Measurements from ENCODE around the genes CDKL3 and TXNDC15.

DNA sequence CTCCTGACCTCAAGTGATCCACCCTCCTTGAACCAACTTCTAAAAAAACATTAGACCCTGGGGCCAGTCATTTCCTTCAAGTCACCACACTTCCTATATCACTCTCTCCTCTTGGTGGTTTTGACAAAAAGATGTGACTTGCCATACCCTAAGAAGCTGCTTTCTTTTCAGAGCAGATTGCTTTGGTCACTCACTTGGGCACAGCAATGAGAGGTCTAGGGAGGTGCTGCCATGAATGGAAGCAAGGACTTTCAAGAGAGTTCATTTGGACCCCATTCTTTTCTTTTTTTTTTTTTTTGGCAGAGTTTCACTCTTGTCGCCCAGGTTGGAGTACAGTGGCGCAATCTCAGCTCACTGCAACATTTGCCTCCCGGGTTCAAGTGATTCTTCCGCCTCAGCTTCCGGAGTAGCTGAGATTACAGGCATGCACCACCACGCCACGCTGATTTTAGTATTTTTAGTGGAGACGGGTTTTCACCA, 11.1 kb upstream of the SHROOM1 start:
- PRO-cap = no peak

DNA sequence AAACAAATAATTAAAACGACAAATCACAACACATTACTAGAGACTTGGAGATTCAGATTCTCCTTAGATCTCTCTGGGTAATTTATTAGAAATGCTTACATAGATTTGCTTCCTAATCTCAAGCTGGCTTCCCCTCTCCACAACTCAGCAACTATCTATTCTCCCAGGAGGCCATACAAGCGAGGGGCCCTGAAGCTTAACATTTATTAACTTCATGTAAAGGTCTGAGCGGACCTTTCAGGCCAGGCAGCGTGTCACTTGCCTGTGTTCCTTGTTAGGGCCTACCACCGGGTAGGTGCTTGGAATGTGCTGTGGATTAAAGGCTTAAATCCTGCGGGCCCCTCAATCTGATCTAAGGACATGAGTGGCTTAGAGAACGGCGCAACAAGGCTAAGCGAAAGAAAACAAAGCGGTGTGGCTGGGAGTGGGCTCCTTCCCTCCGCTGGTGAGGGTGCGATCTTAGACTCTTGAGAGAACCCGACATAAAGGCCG, 735 bp upstream of the HSPA4 start:
- PRO-cap = no peak

- PRO-cap = no peak
Observed at GRCh38 chr5:133099429-133099934, 47.7 kb downstream of the HSPA4 start.

GRCh38 chr5:133962460-133963576, 5.6 kb downstream of the C5orf15 start:
- PRO-cap = no peak

DNA sequence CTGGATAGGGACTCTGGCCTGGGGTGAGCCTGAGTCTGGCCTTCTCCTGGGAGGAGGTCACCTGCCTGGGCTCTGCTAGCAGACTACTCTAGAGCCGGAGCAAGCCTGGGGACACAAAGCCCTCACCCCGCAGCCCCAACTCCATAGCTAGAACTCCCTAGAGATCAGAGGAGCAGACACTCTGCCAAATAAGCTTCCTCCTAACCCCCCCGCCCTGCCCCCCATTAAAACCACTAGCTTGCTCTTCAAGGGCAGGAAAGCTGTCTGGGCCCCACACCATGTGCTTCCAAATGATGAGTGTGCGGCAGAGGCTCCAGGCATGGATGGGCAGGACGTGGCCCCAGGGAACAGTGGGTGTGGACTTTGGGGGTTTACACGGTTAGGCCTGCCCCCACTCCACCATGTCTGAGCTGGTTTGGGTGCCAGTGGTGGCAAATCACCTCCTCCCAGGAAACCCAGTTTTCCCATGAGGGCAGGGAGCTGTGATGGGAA, 10.0 kb downstream of the TCF7 start:
- PRO-cap = bidirectional peak, plus-strand start at position 254 of the sequence, minus-strand start at position 407 of the sequence

DNA sequence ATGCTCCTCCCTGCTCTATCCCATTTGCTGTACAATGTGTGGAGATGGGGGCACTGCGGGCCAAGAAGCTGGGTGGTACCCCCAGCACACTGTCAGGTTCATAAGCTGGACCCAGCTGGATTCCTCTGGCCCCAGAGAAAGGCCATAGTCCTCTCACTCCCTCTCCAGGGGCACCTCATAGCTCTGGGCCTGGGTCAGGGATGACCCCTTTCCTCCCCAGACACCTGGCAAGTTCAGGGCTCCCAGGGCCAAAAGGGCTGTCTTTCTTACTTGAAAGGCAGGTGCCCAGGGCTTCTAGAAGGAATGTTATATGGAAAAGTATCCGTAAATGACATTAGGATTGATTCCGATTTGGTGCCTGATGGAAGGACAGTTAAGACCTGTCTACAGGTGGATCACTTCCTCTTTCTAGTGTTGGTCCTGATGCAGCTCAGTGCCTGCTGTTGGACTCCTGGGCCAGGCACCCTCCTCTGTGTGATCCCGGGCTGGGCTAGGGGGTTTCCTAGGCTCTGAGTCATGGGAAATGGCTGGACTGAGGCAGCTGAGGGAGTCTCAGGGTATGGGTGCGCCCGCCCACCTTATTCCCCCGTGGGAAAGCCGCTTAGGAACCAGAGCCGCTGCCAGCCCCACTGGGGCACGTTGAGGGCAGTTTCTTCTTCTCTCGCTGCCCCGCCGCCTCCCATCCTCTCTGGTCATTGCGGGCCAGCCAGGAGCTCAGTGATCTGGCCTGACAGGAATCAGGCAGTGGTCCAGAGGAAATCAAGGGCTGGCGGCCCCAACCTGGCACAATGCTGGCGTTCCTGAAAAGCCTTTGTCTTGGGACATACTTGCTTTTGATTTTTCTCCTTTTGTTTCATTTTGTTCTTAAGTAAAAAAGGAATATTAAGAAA, 12.8 kb downstream of the TCF7 start:
- PRO-cap = no peak

DNA sequence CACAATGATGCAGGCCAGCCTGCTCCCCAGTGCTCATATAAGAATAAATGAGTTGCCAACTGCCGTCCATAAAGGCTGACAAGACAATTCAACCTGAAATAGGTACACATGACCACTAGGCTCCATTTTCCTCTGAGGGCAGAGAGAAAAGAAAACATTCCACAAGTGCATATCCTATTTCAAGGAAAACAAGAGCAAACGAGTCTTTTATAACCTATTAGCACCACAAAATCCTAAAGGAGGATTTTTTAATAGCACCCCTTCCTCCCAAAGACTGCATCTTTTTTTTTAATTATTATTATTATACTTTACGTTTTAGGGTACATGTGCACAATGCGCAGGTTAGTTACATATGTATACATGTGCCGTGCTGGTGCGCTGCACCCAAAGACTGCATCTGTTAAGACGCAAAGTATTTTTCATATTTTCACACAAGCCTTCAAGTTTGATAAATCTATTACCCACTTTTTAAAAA, 28.3 kb downstream of the SKP1 start:
- PRO-cap = no peak

DNA sequence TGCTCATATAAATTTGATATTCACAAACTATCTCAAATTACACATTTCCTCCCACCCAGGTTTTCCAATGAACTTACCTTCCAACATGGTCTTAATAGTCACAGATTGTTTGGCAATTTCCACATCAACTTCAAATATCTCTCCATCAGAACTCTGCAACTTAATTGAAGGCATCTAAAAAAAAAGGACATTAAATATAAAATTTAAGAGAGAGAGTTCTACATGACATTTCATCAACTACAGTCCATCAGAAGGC, 3.0 kb downstream of the SKP1 start:
- PRO-cap = no peak

DNA sequence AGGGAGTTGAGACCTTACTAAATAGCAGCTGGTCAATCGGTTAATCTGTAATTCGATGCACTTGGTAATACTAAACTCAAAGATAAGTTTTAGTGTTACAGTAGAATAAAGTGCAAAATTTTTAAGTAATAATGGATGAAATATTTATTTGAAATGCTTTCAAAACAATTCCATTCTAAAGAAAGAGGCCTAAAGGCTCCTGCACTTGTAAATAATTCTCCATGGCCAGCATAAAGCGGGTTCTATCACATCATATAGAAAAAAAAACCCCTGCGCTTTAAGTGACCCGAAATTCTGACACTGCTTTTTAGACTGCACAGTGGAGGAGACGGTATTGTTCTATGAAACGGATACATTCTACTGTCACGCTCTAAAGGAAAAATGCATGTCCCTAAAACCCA, 1.1 kb downstream of the SKP1 start:
- PRO-cap = no peak

DNA sequence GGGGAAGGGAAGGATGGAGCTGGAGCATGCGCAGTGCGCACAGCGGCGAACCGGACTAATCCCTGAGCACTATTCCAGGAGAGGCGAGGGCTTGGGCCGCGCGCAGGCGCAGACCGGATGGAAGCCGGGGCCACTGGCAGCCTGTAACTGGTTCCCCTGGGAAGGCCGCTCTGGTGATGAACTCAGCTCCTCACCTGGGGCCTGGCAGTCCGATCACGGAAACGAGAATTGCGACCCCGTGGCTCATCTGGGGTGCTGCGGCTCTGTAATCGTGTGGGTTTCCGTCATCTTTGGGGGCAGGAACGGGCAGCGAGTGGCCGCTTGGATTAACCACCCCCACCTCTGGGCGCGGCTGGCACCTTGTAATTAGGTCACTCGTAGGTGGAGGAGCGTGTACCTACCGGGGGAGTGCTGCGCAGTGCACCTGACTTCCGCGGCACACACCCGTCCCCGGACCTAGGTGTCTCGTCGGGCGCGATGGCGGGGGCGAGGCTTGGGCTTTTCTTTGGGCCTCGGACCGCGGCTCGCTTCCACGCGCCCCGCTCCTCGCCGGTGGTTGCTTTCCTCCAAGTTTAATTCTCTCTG, 521 bp upstream of the PPP2CA start:
- PRO-cap = bidirectional peak, plus-strand start at position 72 of the sequence, minus-strand start outside the sequence; bidirectional peak, plus-strand start at position 392 of the sequence, minus-strand start at position 286 of the sequence

DNA sequence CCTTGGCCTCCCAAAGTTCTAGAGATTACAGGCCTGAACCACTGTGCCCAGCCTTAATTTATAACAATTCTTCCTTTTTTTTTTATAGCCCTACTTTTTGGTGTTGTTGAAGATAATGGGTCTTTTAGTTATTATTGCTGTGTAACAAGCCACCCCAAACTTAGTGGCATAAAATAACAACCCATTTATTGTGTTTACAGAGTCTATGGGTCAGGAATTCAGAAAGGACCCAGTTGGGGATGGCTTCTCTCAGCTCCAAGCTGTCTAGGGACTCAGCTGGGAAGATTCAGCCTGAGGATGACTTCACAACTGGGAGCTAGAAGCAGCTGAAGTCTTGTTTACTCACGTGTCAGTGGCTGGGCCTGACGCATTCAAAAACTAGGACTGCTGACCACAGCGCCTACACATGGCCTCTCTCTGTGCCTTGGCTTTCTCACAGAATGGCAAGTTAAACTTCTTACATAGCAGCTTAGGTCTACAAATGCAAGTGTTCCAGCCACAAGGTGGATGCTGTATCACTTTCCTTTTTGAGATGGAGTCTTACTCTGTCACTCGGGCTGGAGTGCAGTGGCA, 16.2 kb upstream of the PPP2CA start:
- PRO-cap = no peak

GRCh38 chr5:134299452-134299969, 67.5 kb downstream of the CDKL3 start:
- PRO-cap = no peak

GRCh38 chr5:134366566-134367397, at the start of gene CDKL3:
Gene CDKL3 (minus strand): TSS chr5:134367171.
- PRO-cap = bidirectional peak, plus-strand start at chr5:134367244, minus-strand start at chr5:134367161

- PRO-cap = no peak
Observed at GRCh38 chr5:134399123-134399746, 12.4 kb downstream of the CDKN2AIPNL start.

DNA sequence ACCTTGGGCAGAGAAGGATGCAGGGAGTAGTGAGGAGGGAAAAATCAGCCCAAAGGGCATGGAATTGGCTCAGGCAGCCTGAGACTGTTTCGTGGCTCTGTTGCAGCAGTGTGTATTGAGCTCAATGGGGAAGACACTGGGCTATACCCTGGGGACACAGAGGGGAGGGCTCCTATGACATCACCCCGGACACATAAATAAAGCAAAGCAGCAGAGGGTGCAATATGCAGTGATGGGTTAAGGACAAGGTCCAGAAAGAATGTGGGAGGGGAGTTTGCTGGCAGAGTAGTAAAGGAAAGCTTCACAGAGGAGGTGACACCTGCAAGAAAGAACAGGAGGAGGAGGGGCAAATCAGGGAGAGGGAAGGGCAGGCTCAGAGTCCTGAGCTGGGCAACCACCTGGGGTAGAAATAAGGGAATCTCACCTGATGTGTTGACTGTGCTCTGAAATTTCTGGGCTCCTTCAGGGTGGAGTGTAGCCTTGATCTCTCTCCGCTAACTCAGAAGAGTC, 35.2 kb upstream of the CDKN2AIPNL start:
- PRO-cap = unidirectional peak, plus-strand start at position 229 of the sequence

DNA sequence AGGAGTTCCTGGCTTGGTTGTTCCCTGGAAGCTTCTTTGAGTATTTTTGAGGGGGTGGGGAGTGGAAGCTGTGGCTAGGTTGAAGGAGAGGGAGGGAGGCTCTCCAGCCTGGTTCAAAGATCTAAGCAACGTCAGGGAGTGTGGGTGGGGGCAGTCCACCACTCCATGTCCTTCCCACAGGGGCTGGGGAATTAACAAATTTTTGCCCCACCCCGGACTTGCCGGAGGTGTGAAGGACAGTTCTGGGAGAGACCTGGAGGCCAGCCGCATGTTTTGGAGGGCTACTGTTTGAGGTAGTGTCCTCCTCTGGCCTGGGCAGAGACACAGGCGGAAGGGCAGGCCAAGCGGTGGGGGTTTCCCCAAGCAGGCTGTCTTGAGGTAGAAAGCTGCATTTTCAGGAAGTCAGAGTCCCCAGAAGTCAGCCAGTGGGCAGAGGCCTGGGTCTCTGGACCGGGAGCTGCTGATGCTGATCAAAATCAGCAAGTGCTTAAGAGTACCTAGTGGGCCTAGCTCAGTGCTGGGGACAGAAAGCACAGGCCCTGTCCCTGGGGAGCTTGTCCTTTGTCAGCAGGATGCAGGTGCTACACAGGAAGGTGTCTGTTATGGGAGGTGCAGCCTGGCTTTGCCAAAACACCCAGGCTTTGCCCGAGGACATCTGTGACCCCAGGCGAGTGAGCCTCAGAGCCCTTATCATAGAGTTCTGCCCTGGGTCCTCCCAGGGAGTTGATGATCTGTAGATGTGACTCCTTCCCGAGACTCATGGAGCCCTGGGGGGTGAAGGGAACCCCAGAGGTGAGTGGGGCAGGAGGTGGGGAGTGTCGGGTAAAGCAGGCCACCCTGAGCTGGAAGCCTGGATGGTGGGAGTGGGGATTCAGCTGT, 18.5 kb downstream of the JADE2 start:
- PRO-cap = unidirectional peak, plus-strand start at position 414 of the sequence

DNA sequence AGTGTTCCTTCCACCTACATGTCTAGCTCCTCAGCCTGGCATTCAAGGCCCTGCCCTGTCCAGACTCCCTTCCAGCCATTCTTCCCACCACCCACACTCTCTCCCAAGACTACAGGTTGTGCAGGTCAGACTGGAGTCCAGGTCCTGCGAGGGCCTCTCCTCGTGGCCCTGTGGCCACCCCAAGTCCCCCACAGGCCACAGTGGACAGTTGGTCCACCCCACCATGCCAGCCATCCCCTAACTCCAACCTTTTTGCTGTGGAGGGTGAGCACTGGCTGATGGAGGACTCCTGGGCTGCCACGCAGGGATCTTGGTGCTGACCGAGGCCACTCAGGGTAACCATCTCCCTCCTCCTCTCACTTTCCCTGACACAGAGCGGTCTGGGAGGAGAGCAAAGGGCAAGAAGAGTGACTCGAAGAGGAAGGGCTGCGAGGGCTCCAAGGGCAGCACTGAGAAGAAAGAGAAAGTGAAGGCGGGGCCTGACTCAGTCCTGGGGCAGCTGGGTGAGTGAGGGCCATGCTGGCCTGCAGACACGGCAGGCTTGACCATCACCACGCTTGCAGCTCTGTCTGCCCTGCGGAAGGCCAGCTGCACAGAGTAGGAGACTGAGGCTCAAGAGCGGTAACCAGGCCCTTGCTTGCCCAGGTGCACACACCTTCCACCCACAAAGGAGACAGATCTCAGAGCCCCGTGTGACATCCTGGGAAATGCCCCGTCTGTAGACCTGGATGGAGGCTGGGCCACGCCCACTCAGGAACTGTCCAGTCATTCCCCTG, 51.1 kb downstream of the JADE2 start:
- PRO-cap = no peak

GRCh38 chr5:134648963-134649379, 386 bp downstream of the SEC24A start:
- PRO-cap = no peak

- PRO-cap = no peak
Observed at GRCh38 chr5:134858887-134859659, 13.3 kb downstream of the C5orf24 start.

DNA sequence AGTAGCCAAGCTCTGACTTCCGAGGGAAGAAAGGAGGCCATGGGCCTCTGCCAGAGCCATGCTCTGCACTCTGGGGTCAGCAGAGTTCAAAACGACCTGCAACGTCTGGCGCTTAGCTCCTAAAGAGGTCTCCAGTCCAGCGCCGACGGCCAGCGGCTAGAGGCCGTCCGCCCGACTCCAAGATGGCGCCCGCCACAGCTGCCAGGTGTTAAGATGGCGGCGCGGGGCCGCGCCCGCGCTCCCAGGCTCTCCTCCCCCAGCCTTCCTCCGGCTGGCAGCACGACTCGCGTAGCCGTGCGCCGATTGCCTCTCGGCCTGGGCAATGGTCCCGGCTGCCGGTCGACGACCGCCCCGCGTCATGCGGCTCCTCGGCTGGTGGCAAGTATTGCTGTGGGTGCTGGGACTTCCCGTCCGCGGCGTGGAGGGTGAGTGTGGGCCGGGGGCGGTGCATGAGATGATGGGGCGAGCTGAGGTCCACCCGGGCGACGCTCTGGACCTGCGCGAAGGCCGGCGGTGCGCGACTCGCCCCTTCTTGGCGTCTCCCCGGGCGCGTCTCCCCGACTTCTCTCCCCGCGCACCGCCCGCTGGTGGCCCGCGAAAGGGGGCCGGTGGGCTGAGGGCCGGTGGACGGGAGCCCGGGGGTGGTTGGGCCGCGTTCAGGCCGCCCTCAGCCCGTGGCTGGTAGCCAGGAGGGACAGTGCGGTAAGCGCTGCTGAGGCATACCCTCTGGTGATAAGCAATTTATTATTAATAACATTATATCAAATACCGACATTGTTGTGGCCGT, at the start of gene TXNDC15:
TSS of gene TXNDC15 (plus strand) at position 266 of the 787 bp plus-strand sequence.
- PRO-cap = bidirectional peak, plus-strand start at position 211 of the sequence, minus-strand start at position 150 of the sequence